Thyroid gland (tissue), 7 donors: ENCODE measurements around the genes AMOTL1 and MMP7.

- PRO-cap, 2 experiments, result peak in 2 of 2 experiments; most common plus-strand start chr11:94768337 (in 2); most common minus-strand start chr11:94767972 (in 1)
- RAMPAGE, long total RNA, 5 experiments, result start-site peak on the plus strand in 3 of 5 experiments, at chr11:94768301-94768414 at its widest, 18 to 624 reads per replicate
These were observed at the start of gene AMOTL1 for GRCh38 chr11:94767569-94768671. TSS of gene AMOTL1 (plus strand) at chr11:94768356.

DNA sequence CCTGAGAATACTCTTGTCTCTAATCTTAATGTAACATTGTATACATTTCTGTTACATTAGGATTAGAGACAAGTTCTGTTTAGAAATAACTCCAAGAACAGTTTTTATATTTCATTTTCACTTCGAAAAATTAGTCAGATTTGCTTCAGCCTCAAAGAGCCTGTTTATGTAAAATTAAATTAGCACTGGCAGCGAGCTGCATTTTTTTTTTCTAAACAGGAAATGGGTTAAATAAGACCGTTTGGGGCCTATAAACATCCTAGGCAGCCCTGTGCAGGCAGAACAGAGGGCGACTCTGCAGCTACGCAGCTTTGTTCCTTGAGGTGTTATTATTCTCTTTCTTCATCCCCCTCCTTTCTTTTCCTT, 48.8 kb downstream of the CWC15 start:
- PRO-cap, 2 experiments, result no peak in any of the 2 experiments
- RAMPAGE, long total RNA, 5 experiments, result no peak in any of the 5 experiments

DNA sequence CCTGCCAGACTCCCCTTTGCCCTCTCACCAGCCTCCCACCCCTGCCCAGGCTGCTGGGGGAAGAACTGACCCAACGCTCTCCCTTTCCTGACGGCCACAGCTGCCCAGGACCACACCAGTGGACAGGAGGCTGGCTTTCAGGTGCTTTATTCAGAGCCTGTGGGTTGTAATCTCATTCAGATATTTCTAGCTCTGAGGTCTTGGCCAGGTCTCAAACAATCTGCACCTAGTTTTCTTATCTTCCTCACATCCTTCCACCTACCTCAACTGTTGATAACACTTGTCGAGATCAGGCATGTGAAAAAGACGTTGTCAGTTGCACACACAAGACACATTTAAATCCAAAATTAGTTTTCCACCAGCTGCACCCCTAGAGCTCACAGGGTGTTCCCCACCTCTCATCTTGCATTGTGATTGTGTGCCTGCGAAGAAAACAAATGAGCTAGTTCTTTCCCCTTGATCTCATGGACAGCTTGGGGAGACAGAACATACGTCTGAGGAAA, 1.6 kb downstream of the ENDOD1 start:
- PRO-cap, 2 experiments, result no peak in any of the 2 experiments
- RAMPAGE, long total RNA, 5 experiments, result no peak in any of the 5 experiments

DNA sequence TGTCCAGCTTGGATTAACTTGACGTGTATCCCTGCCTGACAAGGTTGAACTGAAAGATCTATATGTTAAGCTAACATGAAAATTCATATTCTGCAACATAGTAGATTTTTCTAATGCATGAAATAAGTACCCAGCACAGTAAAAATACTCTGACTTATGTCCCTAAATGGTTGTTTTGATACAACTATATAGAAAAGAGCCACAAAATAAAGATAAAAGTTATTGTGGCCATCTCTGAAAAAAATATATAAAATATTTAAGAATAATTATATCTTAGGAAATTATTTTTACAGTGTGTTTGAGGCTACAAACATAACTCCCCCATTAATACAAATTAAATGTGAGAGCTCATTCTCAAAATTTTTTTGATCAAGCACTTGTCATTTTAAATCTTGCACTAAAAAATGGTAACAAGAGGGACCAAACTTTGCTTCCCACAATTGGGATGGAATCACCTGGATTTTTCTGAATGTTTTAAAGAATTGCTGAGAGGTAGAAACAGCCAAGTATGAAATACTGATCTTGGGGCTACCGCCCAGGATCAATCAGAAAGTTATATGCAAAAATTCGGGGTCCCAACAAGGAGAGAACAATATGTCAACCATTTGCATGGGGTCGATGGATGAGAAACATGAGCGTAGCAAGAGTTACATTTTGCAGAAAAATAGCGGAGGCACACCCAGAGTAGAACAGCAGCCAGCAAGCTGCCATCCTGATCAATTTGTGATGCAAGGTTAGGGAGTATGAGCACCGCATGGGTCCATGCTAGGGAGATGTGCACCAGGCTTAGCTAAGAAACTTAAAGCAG, 41.0 kb downstream of the ENDOD1 start:
- PRO-cap, 2 experiments, result no peak in any of the 2 experiments
- RAMPAGE, long total RNA, 5 experiments, result no peak in any of the 5 experiments

- PRO-cap, 2 experiments, result no peak in any of the 2 experiments
- RAMPAGE, long total RNA, 5 experiments, result no peak in any of the 5 experiments
These were observed 58.2 kb downstream of the SESN3 start for GRCh38 chr11:95172549-95173508.

- PRO-cap, 2 experiments, result no peak in any of the 2 experiments
- RAMPAGE, long total RNA, 5 experiments, result no peak in any of the 5 experiments
These were observed 11.5 kb upstream of the SESN3 start for GRCh38 chr11:95242303-95243193.

DNA sequence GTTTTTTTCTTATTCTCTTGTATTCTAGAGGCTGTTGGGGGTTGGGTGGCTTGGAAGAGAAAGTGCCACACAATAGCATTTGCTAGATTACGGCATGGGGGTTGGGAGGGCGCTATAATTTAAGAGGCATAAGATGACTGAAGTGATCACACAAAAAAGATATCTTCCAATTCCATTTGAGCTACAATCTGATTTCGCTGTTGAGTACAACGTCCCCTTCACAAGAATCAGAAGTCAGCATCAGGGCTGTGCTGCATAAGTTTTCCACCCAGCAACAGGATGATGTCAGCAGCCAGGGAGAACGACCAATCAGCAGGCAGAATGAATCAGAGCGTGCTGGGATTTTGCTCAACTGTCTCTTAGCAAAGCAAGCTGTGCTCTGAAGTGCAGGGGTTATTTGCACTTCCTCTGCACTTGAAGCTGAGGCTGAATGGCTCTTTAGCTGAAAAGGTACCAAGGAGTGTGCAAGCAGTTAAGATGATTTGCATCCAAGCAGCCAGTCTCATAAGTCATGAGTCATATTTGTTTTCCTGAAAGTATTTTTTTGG, 23.2 kb upstream of the SESN3 start:
- PRO-cap, 2 experiments, result peak in 2 of 2 experiments; most common plus-strand start position 362 of the sequence (in 1); most common minus-strand start position 229 of the sequence (in 2)
- RAMPAGE, long total RNA, 5 experiments, result no peak in any of the 5 experiments

- PRO-cap, 2 experiments, result peak in 1 of 2 experiments; most common minus-strand start chr11:95577861 (in 1)
- RAMPAGE, long total RNA, 5 experiments, result no peak in any of the 5 experiments
These were observed 211.8 kb downstream of the FAM76B start for GRCh38 chr11:95577712-95578206.

DNA sequence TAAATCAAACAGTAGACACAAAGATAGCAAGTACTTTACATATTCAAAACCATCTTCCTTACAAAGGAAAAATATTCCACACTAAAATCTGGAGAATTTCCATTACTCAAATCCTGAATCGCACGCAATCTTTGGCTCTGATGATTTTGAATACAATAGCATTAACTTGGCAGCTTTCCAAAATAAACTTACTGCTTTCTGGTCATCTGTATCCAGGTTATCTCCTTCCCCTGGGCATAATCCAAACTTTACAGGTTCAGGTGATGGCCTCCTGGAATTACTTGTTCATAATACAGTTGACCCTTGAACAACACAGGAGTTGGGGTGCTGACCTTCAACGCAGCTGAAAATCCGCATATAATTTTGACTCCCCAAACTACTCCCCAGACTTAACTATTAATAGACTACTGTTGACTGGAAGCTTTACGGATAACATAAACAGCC, 6.7 kb downstream of the MTMR2 start:
- PRO-cap, 2 experiments, result peak in 1 of 2 experiments; most common minus-strand start position 60 of the sequence (in 1)
- RAMPAGE, long total RNA, 5 experiments, result no peak in any of the 5 experiments

- PRO-cap, 2 experiments, result no peak in any of the 2 experiments
- RAMPAGE, long total RNA, 5 experiments, result no peak in any of the 5 experiments
These were observed 133.5 kb upstream of the MTMR2 start for GRCh38 chr11:96057338-96057778.

DNA sequence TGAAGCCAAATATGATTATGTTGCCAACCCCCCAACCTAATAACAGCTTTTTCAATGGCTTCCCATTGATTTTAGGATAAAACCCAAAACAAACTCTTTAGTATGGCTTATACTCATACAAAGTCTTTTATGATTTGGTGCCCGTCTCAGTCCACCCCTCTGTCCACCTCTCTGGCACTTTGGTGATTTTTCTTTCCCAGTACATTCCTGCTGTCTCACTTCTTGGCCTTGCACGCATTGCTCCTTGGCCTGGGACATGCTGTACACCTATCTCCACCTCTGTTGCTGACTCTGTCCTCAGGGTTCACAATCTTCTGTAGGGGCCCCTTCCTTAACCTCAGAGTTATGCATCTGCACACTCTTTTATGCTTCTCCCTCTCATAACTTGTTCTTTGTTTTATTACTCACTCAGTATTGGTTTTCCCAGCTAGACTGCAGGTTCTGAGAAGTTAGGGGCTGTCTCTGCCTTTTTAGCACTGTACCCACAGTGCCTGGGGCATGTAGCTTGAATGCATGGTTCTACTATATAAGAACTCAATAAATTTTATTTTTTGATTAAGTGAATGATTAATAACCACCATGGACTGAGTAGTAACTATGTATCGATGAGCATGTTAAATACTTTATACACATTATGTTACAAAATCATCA, 139.1 kb upstream of the MTMR2 start:
- PRO-cap, 2 experiments, result no peak in any of the 2 experiments
- RAMPAGE, long total RNA, 5 experiments, result no peak in any of the 5 experiments

DNA sequence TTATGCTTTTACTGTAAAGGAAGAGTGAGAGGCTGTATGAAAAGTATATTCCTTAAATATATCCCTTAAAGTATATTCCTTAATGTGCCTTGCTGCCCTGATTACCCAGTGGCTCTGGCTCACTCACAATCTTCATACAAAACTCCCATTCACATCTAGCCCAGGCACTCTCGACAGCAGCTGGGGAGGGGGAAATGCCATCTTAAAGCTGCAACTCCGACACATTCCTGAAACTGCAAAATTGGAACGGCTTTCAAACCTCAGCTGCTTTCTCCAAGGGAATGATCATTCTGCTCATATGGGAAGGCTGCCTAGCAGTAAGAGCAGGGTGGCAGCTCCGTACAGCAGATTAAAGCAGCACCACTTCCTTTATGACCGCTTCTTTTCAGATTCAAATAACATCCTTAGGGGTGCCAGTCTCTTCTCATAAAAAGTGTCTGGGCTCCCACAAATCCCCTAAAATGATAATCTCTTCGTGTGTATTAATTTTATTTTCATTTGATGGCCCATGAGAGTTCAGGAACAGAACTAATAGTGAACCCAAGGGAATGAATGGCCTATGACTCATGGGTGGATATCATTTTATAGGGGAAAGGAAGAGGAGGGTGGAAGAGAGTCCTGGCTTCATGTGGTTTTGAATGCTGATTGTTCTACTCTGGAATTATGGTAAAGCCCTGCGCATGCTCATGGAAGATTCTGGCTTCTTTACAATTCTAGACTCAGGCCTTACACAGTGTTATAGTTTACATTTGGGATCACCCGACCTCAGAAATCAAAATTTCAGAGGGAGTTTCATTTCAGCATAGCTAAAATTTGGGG, 35.4 kb downstream of the MAML2 start:
- PRO-cap, 2 experiments, result peak in 2 of 2 experiments; most common plus-strand start position 284 of the sequence (in 1); most common minus-strand start position 235 of the sequence (in 1)
- RAMPAGE, long total RNA, 5 experiments, result no peak in any of the 5 experiments

- PRO-cap, 2 experiments, result no peak in any of the 2 experiments
- RAMPAGE, long total RNA, 5 experiments, result no peak in any of the 5 experiments
These were observed 5.1 kb downstream of the CCDC82 start for GRCh38 chr11:96384601-96385078.

GRCh38 chr11:96906835-96907108, 517.0 kb downstream of the JRKL start:
- PRO-cap, 2 experiments, result peak in 2 of 2 experiments; most common minus-strand start chr11:96906885 (in 2)
- RAMPAGE, long total RNA, 5 experiments, result no peak in any of the 5 experiments

DNA sequence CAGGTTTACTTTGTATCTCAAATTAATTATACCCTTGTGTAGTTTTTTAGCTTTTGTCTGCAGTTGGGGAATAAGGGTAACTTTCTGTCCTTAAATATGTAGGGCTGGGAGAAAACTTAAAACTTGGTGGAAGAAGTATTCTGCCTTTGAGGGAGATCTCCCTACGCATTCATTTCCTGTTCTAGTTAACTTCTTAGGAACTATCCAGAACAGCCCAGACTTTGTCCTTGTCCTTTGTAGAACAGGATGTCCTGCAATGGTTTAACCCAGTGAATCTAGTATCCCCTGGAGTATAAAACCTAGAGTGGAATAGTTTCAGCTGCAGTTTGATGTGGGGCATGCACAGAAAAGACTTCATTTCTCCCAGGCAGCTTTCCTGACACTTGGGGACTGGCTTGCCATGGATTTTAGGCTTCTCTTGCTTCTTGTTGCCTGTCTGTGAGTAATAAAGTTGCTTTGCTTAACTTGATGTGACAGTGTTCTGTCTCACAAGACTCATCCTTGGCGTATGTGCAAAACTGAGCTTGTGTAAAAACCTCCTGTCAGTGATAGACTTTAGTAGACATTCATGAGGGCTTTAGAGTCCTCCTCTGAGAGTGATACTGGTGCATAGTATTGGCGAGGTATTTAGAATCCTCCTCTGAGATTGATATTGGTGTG, 28.1 kb downstream of the ARHGAP42 start:
- PRO-cap, 2 experiments, result peak in 1 of 2 experiments; most common plus-strand start position 324 of the sequence (in 1); most common minus-strand start position 160 of the sequence (in 1)
- RAMPAGE, long total RNA, 5 experiments, result no peak in any of the 5 experiments

DNA sequence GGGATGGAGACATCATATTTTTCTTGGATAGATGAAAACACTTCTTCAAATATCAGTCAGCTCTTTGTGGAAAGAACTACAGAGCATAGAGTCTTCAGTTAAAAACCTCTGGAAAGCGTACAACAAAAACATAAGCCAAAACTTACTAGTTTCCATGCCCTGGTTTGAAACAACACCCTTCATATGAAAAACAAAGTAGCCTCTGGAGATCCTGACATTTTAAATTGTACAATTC, 7.0 kb upstream of the CEP126 start:
- PRO-cap, 2 experiments, result no peak in any of the 2 experiments
- RAMPAGE, long total RNA, 5 experiments, result no peak in any of the 5 experiments

DNA sequence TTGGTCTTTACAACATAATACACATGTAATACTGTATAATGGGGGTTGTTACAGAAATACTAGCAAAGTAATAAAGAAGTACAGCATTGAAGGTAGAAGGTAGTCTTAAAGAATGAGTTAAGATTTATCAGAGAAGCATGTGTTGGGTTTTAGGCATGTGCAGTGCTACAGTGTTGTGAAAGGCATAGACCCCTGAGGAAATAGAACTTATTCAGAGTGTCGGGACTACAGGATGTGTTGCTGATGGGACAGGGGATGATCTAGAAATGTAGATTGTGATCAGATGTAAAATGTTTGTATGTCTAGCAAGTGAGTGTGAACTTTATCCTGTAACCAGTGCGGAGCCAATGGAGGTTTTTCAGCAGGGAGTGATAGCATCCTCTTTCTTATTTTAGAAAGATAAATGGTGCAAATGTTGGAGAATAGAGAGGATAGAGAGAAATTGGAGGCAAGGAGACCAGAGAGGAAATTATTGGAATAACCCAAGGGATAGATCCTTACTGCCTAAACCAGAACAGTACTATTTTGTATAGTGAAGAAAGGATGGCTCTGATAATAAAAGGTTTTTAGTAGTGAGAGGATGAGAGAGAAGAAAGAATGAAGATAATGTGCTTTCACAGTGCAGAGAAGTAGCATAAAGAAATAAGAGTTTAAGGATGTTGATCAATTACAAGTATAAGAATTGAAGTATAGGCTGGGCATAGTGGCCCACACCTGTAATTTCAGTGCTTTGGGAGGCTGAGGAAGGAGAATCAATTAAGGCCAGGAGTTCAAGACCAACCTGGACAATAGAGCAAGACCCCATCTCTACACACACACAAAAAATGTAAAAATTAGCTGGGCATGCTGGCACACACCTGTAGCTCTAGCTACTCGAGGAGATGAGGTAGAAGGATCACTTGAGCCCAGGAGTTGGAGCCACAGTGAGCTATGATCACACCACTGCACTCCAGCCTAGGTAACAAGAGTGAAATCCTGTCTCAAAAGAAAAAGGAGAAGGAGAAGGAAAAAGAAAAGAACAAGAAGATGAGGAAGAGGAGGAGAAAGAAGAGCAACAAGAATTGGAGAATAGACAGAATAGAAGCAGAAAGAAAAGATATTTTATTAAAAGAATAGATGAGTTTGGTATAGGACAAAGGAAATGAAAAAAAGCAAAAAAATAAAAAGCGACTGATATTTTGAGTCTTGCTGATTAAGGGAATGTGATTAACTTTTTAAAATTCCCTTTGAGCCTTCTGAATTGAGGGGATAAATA, 34.6 kb upstream of the ANGPTL5 start:
- PRO-cap, 2 experiments, result no peak in any of the 2 experiments
- RAMPAGE, long total RNA, 5 experiments, result no peak in any of the 5 experiments

- PRO-cap, 2 experiments, result no peak in any of the 2 experiments
- RAMPAGE, long total RNA, 5 experiments, result no peak in any of the 5 experiments
These were observed 51.5 kb downstream of the BIRC2 start for GRCh38 chr11:102398374-102399050.

GRCh38 chr11:102462456-102462987, 10.0 kb upstream of the TMEM123 start:
- PRO-cap, 2 experiments, result no peak in any of the 2 experiments
- RAMPAGE, long total RNA, 5 experiments, result no peak in any of the 5 experiments

DNA sequence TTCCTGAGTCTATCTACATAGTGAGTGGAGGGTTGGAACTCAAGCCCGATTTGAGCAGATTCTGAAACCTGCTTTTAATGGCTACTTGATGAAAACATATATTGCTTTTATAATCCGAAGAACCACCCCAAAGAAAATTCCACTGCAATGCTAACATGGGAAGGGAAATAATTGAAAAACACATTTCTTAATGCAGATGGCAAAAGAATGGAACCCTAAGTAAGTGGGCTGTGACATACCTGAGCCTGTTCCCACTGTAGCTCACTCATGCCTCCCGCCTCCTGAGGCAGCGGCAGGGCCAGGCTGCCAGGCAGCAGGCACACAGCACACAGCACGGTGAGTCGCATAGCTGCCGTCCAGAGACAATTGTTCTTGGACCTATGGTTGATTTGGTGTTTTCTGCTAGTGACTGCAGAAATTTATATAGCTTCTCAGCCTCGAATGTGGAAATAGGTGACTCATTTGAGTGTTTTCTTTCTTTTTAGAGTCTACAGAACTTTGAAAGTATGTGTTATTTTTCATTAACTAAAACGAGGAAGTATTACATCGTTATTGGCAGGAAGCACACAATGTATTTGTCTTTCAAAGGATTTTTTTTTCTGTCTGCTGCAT, at the start of gene MMP7:
Gene MMP7 (minus strand): TSS at position 394 of the 612 bp plus-strand sequence.
- PRO-cap, 2 experiments, result no peak in any of the 2 experiments
- RAMPAGE, long total RNA, 5 experiments, result start-site peak on the minus strand in 2 of 5 experiments, centred at positions 383 to 397 of the sequence, 5 to 74 reads per replicate